Peyer's patch (tissue), 4 donors: Measurements from ENCODE around the genes CYP4A22 and FOXD2.

- PRO-cap = no peak
- RAMPAGE, long total RNA, 4 experiments = no peak in any of the 4 experiments
Measured at GRCh38 chr1:47003950-47004445, 19.5 kb upstream of the CYP4X1 start.

GRCh38 chr1:47136965-47137619 lies at the start of gene CYP4A22:
Gene CYP4A22 (plus strand): TSS chr1:47137441.
- PRO-cap = no peak
- RAMPAGE, long total RNA, 4 experiments = no peak in any of the 4 experiments

- PRO-cap = bidirectional peak, plus-strand start at chr1:47180388, minus-strand start at chr1:47180291
- RAMPAGE, long total RNA, 4 experiments = no peak in any of the 4 experiments
Measured at GRCh38 chr1:47179906-47180514, 9.8 kb downstream of the PDZK1IP1 start.

DNA sequence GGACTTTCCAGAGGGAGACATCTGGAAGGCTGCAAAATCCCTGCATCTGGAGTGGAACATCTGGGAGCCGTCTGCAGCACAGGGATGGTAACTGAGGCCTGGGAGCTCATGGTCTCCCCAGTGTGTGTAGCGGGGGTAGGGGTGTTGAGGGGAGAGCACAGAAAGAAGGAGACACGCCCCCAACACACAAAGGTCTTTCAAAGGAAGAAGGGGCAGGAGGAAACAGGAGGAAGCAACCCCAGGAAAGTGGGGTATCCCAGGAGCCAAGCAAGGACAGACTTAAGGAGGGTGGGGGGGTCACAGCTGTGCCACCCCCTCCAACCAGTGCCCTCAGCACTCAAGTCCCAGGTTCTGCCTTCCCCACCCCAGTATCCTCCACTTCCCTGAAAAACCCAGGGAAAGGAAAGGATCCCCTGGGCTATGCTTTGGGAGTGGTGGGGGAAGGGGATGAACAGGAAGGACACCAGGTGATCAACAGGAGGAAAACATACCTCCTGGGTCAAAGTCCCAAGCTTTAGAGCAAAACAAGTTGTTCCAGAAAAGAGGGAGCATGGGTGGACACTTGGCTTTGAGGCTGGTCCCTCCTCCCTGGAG lies 2.4 kb upstream of the PDZK1IP1 start:
- PRO-cap = bidirectional peak, plus-strand start at position 537 of the sequence, minus-strand start at position 427 of the sequence
- RAMPAGE, long total RNA, 4 experiments = no peak in any of the 4 experiments

DNA sequence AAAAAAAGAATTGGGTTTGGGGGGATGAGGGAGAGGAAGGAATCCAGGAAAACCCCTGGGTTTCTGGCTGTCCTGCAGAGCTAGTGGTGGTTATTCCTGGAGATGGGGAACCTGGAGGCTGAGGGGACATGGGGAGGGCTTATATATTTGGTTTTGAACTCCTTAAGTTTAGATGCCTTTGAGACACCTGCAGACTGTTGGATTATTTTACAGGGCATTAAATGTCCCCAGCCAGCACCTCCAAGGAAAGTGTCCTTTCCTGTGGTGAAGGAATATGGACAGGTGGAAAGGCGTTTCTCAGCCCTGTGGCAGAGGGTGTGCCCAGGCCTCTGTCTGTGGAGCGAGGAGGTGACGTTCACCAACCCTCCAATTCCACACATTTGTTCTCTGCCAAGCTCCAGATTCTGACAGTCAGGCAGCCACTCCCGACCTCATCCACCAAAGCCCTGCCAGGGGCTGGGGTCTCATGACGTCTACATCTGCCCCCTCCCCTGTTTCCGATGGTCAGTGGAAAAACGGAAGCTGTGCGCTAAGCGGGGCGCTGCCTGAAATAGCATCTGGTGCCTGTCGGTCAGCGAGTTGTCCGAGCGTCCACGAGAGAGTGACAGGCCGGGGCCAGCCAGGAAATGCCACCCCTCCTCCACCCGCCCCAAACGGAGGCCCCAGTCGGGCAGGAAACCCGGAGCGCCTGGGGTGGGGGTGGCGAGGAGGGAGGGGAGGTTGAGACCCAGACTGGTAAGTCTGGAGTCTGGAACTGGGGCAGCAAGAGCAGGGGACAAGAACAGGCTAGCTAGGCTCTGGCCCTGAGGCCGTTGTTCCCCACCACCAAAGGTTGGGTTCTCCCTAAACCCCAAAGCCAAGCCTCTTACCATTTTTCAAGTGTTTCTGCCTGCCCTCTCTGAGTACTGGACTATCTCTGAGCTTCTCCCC lies 3.2 kb upstream of the TAL1 start:
- PRO-cap = unidirectional peak, minus-strand start at position 440 of the sequence; unidirectional peak, minus-strand start at position 603 of the sequence
- RAMPAGE, long total RNA, 4 experiments = no peak in any of the 4 experiments

- PRO-cap = bidirectional peak, plus-strand start at chr1:47437764, minus-strand start at chr1:47437652; bidirectional peak, plus-strand start at chr1:47438062, minus-strand start at chr1:47437964
- RAMPAGE, long total RNA, 4 experiments = start-site peak on the minus strand in 1 of 4 experiments, at chr1:47437693-47437698 at its widest, 7 reads per replicate
Measured at GRCh38 chr1:47437473-47438474, at the start of gene FOXD2. Gene FOXD2 (plus strand): TSS chr1:47438044.

GRCh38 chr1:47701834-47702069 lies 263.9 kb downstream of the FOXD2 start:
- PRO-cap = unidirectional peak, minus-strand start at chr1:47701935
- RAMPAGE, long total RNA, 4 experiments = no peak in any of the 4 experiments

GRCh38 chr1:47708883-47709903 lies 271.3 kb downstream of the FOXD2 start:
- PRO-cap = no peak
- RAMPAGE, long total RNA, 4 experiments = no peak in any of the 4 experiments

DNA sequence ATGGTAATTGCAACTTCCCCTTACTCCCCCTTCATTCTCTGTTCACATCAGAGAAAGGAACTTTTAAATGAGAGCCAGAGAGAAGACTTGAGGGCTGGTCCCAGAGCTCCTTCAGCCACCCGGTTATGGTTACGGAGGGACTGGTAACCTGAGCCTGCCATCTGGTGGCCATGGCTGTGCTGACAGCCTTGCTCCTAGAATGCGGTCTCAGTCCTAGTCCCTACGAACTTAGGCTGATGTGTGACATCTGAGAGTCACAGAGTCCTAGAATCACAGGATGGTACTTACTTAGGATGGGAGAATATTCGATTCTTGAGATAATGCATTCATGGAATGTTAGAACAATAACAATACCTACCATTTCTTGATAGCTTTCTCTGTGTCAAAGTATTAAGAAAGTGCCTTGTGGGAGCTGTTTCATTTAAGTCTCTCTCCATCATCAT lies 270.9 kb downstream of the TRABD2B start:
- PRO-cap = no peak
- RAMPAGE, long total RNA, 4 experiments = no peak in any of the 4 experiments

GRCh38 chr1:47926919-47927405 lies 70.2 kb downstream of the TRABD2B start:
- PRO-cap = unidirectional peak, minus-strand start at chr1:47927154
- RAMPAGE, long total RNA, 4 experiments = no peak in any of the 4 experiments

- PRO-cap = unidirectional peak, minus-strand start at chr1:47934442
- RAMPAGE, long total RNA, 4 experiments = no peak in any of the 4 experiments
Measured at GRCh38 chr1:47934255-47934913, 62.8 kb downstream of the TRABD2B start.

DNA sequence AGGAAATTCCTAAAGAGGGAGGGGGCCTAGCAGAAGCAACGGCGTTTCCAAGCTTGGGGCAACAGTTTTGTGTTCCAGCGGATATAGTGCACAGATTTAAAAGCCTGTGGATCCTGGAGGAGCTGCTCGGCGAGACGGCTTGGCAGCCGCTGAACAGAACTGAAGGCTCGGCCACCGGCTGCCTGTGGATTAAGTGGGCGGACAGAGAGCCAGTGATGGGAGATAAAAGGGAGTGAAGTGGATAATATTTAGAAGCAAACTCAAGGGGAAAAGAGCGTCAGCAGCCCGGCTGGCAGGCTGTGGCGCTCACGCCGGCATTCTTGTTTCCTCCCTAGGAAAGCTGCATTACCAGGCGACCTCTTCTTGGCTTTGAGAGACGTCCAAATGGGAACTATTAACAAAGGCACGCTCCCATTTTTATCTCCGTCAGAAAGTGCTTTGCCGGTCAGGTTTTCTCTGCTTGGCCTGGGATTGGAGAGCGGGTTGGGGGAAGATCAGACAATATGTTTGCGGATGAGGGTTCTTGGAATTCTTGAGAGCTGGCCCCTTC lies 10.4 kb downstream of the TRABD2B start:
- PRO-cap = unidirectional peak, plus-strand start at position 99 of the sequence
- RAMPAGE, long total RNA, 4 experiments = no peak in any of the 4 experiments

DNA sequence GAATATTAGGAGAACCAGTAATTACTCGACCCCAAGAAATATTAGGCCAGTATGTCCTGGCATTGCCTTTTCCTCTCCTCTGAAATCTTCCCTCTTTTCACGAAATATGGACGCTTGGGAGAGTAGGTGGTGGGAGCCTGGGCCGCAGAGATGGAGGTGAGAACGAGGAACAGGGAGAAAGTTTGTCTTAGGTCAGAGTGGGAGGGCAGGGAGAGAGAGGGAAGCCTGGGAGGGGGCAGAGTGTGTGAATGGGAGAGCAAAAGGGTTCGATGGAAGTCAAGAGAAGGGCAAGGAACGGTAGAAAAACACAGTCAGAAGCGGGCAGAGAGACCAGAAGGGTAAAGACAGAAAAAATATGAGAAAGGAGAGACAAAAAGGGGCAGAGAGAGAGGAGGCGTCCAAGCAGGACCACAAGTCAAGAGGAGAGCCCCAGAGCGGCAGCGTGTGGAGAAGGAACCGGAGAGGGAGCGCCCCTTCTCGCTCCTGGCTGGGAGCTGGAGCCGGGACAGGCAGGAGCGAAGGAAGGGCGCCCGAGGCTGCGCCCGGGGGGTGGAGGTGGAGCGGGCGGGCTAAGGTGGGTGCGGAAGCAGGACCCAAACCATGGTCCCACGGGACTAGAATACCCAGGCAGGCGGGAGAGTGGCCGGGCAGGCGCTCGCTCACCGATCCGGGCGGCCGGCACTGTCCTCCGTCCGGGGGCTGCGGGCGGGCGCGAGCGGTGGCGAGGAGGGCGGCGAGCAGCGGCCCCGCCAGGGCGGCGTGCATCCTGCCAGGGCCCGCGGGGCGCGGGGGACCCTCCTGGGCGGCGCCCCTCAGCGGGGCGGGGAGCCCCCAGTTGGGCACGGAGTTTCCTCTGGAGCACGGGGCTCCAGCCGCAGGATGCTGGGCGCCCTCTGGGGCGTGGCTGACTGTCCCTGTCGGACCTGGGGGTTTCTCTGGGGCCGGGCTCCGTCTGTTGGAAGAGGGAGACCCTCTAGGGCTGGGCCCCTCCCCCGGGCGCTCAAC lies 858 bp downstream of the TRABD2B start:
- PRO-cap = no peak
- RAMPAGE, long total RNA, 4 experiments = no peak in any of the 4 experiments

- PRO-cap = no peak
- RAMPAGE, long total RNA, 4 experiments = no peak in any of the 4 experiments
Measured at GRCh38 chr1:49880678-49881141, 143.0 kb downstream of the AGBL4 start.

DNA sequence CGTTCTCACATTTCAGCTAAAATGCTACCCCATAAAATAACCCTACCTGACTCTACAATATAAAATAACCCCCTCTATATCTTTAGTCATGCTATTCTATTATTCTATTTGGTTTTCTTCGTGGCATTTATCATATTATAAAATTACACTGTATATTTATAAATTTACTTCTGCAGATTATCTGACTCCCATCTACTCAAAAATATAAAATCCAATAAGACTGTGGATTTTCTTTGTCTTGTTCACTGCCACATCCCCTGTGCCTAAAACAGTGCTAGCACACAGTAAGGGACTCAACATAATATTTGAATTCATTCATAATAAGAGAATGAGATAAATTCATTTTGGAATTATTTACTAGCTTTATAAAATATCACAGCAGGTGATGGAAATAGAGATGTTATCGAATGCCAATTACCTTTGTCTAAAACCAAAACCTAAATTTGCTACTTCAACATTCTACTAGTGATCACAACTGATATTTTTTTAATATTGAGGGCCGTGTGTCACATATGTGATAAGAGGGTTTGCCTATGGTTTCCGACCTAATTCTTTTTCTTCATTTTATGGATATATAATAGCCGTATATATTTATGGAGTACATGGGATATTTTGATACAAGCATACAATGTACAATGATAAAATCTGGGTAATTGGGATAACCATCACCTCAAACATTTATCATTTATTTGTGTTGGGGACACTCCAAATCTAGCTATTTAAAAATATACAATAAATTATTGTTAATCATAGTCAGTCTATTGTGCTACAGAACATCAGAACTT lies 117.2 kb downstream of the FAF1 start:
- PRO-cap = no peak
- RAMPAGE, long total RNA, 4 experiments = start-site peak on the minus strand in 2 of 4 experiments, centred at positions 283 to 324 of the sequence, 6 to 10 reads per replicate

GRCh38 chr1:50906549-50907459 lies 53.3 kb downstream of the FAF1 start:
- PRO-cap = no peak
- RAMPAGE, long total RNA, 4 experiments = start-site peak on the minus strand in 1 of 4 experiments, at chr1:50906635-50906913 at its widest, 16 reads per replicate

GRCh38 chr1:50959110-50959424 lies 1.0 kb downstream of the FAF1 start:
- PRO-cap = no peak
- RAMPAGE, long total RNA, 4 experiments = no peak in any of the 4 experiments

GRCh38 chr1:50976418-50977304 lies 6.6 kb downstream of the CDKN2C start:
- PRO-cap = unidirectional peak, plus-strand start at chr1:50977099; unidirectional peak, plus-strand start at chr1:50977222
- RAMPAGE, long total RNA, 4 experiments = no peak in any of the 4 experiments

GRCh38 chr1:51234696-51235454 lies 1.2 kb upstream of the RNF11 start:
- PRO-cap = bidirectional peak, plus-strand start at chr1:51235285, minus-strand start at chr1:51235152
- RAMPAGE, long total RNA, 4 experiments = no peak in any of the 4 experiments

- PRO-cap = bidirectional peak, plus-strand start at chr1:51236024, minus-strand start at chr1:51235817
- RAMPAGE, long total RNA, 4 experiments = no peak in any of the 4 experiments
Measured at GRCh38 chr1:51235455-51236126, 482 bp upstream of the RNF11 start.